Epithelial cell of esophagus (primary cell): ENCODE results near the genes NRP1 and CREM.

GRCh38 chr10:32362345-32362768, 15.4 kb upstream of the EPC1 start:
- RRBS = no CpG with 5 or more reads among the region's 8 CpGs

DNA sequence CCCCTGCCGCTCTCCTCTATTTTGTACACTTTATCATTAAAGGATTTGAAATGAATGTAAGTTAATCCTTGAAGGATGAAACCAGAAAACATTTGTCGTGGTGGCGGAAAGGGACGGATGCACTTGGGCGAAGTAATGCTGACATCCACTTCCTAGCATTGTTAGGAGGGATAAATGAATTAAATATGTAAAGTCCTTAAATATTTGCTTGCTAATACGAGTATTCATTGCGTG, 553 bp downstream of the CCDC7 start:
- RRBS = no CpG with 5 or more reads among the region's 7 CpGs

GRCh38 chr10:32895293-32895632, 62.8 kb downstream of the ITGB1 start:
- RRBS = no CpG with 5 or more reads among the region's 5 CpGs

DNA sequence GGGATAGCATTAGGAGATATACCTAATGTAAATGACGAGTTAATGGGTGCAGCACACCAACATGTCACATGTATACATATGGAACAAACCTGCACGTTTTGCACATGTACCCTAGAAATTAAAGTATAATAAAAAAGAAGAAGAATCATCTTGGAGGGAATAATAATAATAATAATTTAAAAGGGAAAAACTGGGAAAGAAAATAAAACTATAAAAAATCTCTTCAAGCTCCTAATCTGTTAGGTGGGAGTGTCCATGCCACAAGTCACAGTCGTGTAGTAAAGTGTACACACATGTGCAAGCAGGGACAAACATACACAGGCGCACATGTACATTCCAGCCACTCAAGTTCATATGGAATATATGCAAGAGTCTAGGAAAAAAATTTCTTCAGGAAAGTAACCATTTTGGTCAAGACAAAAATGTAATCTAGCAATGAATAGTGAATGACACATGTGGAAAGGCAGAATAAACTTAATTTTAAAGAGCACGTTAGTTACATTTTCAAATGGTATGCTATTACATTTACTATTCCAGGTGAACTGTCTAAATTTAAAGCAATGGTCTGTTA, 39.7 kb downstream of the ITGB1 start:
- RRBS = no CpG with 5 or more reads among the region's 5 CpGs

GRCh38 chr10:32927722-32927973, 30.4 kb downstream of the ITGB1 start:
- RRBS = no CpG with 5 or more reads among the region's 4 CpGs

DNA sequence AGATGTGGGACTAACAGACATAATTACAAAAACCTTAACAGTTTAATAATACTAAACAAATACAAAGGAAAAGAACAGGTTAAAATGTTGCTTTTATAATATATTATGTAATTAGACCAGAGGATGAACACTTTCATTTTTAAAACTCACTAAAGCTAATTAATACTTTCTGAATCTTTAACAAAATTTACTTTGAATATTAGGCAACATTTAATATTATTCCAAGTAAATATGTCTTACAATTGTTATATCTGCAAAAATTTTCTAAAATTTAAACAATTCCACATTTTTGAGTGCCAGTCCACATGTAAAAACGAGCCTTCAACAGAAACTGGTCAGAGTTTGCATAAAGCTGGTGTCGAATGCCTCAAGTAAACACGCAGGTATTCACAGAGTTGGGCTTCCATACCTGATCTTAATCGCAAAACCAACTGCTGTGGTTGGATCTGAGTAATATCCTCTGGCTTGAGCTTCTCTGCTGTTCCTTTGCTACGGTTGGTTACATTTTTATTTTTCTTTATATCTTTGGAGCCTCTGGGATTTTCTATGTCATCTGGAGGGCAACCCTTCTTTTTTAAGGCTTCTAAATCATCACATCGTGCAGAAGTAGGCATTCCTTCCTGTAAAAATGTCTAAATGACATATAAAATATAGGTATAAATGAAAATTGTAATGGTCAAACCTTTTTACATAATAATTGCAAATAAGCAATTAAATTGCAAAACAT, 28.5 kb downstream of the ITGB1 start:
- RRBS = no CpG with 5 or more reads among the region's 6 CpGs

DNA sequence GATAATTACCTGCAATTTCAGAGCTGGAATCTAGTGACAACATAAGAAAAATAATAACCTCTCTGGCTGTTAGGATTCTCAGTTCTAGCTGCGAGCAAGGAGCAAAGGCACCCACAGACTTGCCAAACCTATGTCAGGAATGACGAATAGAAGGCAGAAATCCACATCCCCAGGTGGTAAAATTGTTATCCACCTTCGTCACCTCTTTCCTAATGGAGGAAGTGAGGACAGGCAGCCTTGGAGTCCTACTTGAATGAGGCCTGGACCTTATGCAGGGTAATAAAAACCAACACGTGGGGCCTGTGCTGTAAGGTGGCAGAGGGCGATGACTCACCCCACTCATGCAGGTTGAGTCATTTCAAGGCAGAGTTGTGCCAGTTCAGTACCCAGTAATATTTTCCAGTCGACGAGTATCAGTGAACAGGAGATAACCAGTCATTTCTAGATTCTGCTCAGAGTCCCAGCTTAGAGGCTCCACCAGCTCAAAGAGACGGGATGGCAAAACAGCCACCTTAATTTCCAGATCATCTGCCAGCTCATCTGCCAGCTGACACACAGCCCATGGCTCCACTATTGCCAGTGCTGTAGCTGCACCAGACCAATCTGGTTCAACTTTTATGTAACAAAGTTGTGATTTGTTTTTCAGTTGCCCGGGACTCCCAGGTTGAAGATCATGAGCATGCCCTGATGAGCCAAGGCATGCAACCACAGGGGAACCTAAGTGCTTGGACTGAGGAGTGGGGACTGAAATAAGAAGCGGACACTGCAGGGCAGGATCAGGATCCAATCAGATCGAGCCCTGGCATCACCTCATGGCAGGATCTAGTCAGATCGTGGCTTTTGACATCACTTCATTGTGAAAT, 176.1 kb upstream of the ITGB1 start:
- RRBS = no CpG with 5 or more reads among the region's 12 CpGs

DNA sequence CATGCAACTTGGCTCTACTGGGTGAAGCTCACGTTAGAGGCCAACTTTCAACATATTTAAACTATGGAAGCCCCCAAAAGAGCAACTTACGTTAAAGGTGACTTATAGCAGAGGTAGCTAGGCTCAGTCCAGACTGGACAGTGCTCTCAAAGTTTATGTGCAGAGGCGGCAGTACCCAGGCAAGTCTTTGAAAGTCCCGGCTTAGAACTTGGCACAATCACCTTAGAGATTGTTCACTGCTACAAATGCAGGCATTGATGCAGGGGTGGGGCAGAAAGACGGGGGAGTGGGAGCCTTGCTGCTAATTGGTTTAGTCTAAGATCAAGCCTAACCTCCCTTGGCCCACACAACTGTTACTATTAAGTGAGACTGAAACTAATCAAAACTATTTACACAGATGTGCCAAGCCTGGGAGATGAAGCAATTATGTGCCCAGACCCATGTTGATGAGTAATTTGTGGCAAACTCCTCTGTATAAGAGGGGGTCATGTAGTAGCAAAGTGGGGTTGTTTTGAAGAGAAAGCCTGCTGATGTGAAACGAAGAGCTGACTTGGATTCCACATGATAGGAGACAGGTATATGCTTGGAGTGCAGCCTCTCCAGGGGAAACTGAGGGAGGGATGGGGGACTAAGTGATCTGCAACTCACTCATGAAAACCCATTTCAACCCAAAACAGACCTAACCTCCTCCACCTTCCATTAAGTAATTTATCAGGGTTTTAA, 178.2 kb upstream of the ITGB1 start:
- RRBS = no CpG with 5 or more reads among the region's 6 CpGs

GRCh38 chr10:33145311-33145860, 187.4 kb upstream of the ITGB1 start:
- RRBS = no CpG with 5 or more reads among the region's 4 CpGs

- RRBS = no CpG with 5 or more reads among the region's 3 CpGs
Observed at GRCh38 chr10:33291130-33291650, 43.3 kb downstream of the NRP1 start.

GRCh38 chr10:33334059-33334711, at the start of gene NRP1:
Gene NRP1, minus strand, starts transcription at chr10:33334667.
- RRBS = 1% methylated on average over 18 of the region's 44 CpGs

GRCh38 chr10:34078529-34079602, 736.2 kb downstream of the PARD3 start:
- RRBS = no CpG with 5 or more reads among the region's 22 CpGs

DNA sequence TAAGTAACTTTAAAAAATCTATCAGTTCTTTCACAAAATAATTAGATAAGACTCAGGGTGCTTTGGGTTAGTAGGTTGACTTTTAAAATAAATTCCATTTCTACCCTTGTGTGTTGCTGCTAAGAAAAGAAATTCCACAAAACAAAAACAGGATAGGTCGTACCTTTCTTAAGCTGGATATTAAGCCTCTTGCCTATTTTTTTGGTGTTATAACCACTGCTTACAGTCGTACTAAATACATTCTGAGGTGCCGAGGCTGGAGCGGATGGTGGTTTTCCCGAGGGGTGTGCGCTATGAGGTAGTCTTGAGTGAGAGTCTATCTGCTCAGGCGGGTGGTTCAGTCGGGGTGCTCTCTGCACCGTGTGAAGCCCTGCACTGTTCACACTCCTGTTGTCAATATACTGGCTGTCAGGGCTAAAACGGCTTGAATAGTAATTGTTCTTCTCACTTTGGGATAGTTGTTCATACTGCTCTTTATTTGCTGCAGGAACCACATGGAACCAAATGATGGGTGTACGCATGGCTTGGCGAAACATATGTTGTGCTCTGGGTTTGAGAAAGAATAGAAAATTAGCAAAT, 432.6 kb downstream of the PARD3 start:
- RRBS = no CpG with 5 or more reads among the region's 12 CpGs

- RRBS = no CpG with 5 or more reads among the region's 4 CpGs
Observed at GRCh38 chr10:34470385-34470589, 344.8 kb downstream of the PARD3 start.

- RRBS = no CpG with 5 or more reads among the region's 15 CpGs
Observed at GRCh38 chr10:34608073-34608889, 206.8 kb downstream of the PARD3 start.

DNA sequence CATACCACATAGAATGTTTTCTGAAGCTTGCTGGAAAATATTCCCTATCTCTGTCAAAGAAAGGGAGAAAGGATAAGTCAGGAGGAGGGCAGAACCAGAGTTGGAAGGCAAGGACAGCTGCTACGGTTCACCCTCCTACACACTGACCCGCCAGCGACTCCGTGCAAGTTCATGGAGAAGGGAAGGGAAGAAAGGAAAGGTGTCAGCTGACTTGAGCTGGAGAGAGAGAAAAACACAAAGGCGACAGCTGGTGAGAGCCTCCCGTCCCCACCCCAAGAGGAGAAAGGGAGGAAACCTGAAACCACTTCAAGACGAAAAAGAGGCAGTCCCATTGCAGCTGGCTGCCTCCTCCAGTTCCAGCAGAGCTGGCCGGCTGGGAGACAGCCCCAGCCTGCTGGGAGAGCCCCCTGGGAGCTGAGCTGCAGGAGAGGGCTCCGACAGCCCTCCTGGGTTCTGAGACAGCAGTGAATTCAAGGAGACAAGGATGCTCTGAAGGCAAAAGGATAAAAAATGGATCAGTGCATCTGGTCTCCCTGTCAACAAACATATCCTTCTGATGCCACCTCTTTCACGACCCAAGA, 75.2 kb downstream of the PARD3 start:
- RRBS = no CpG with 5 or more reads among the region's 10 CpGs

GRCh38 chr10:34813657-34814500, 1.2 kb downstream of the PARD3 start:
- RRBS = no CpG with 5 or more reads among the region's 42 CpGs

GRCh38 chr10:35126174-35127362, at the start of gene CREM:
Gene CREM, plus strand, starts transcription at chr10:35126846.
- RRBS = 3% methylated on average over 42 of the region's 100 CpGs

DNA sequence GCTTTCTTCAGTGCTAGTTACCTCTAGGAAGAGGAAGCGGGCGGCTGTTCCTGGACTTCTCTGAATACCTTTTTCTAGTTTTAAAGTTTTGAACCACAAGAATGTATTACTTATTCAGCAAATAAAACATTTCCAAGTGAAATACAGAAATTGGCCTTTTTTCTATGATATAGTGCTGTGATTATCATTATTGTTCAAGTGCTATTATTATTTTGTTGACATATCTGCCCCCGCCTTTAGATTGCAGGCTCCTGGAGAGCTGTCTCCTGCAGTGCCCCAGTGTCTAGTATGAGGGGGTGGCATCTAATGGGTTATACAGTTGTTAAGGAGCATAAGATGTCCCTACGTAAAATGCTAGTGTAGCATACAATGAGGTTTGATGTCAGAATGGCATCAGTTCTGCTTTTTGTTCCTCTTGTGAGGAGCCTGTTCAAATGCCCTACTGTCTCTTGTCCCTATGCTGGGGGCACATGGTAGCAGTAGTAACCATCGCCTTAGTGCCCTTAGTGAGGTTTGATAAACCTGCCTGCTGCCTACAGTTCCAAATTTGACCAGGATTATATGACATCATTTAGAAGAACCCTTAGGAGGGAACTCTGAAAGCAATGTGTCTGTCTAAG, 9.5 kb downstream of the CREM start:
- RRBS = no CpG with 5 or more reads among the region's 5 CpGs

DNA sequence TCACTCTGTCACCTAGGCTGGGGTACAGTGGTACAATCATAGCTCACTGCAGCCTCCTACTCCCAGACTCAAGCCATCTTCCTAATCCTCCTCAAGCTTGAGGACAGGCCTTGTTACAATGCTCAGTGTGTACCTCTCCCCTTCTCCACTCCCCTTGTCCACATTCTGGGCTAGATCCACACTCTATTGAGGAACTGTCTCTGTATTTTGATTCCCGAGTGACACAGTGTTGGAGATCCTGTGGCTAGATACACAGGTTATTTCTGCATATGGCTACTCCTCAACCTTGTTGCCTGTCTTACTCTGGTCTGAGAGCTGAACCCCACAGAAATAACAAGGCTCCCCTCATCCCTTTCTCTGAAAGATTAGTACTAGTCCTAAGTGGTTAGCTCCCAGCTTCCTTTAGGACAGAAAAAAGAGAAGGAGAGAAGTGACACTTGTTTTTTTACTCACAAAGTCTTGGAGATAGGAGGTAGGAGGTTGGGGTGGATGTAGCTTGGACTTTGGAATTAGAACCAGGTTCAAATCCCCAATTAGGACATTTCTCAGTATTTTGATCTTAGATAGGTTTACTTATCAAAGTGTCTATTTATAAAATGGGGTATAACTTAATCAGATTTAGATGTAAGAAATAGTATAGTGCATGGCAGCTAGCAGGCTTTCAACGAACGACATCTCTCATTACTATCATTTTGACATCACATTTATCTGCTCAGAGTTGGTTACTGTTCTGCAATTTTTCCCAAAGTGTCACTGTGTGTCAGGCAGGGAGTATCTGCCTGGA, 3.0 kb upstream of the CCNY start:
- RRBS = no CpG with 5 or more reads among the region's 3 CpGs